ENCODE data around the gene OLIG3.

- PRO-cap, 3 experiments: no peak in any of the 3 experiments
- RAMPAGE, long total RNA: no peak
Observed at GRCh38 chr6:134918362-134918561, 31.6 kb downstream of the ALDH8A1 start.

GRCh38 chr6:134928108-134928724, 21.7 kb downstream of the ALDH8A1 start:
- PRO-cap, 3 experiments: no peak in any of the 3 experiments
- RAMPAGE, long total RNA: no peak

DNA sequence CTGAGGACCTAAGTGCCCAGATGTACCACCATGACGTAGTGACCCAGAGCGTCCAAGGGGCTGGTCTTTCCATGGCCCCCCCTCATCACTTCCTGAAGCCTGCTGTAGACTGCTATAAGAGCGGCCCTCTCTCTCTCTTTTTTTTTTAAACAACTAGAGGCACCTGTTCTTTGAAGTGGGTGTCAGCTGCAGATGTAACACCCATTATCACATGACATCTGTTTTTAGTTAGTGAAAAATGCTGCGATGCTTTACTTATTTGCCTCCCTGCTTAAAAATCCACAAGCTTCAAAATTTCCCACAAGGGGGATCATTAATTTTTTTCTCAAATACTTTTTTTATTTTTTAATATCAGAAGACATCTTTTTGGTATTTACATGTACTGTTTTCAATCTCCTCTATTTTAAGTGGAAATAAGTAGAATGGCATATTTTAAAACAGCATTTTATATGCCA, 48.3 kb upstream of the HBS1L start:
- PRO-cap, 3 experiments: no peak in any of the 3 experiments
- RAMPAGE, long total RNA: no peak

GRCh38 chr6:135185559-135186158, 4.6 kb downstream of the MYB start:
- PRO-cap, 3 experiments: no peak in any of the 3 experiments
- RAMPAGE, long total RNA: no peak

DNA sequence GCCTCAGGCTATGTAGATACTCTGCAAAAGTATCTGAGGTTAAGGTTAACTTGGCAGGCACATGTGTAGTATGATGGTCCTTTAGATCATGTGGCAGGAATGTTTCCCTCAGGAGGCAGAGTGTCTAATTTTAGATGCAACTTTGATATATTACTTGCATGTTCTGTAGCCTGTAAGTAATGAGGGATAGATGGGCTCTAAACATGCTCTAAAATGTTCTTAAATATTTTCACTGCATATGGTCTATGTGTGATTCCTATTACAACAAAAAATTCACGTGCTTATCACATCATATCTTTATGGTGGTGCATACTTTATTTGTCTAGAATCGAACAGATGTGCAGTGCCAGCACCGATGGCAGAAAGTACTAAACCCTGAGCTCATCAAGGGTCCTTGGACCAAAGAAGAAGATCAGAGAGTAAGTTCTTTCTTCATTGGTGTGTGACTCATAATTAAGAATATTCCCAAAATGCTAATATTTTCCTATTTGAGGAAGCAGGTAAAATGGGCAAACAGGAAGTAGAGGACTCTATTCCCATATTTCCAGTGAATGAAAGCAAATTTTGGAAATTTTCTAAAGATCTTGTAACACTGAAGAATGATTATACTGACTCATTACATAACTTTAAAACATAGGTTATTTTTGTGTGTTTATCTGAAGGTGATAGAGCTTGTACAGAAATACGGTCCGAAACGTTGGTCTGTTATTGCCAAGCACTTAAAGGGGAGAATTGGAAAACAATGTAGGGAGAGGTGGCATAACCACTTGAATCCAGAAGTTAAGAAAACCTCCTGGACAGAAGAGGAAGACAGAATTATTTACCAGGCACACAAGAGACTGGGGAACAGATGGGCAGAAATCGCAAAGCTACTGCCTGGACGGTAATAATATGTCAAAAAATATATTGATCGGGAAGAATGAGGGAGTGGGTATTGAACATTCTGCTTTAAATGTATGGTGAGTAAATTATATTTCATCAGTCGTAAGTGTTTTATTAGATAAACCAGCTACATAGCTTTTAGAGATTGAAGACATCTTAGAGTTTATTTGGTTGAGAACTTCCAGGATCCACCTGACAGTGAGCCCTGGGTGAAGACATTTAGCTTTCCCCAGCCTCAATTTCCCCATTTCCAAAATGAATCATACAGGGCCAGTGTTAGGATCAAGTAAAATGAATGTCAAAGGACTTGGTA, 8.8 kb downstream of the MYB start:
- PRO-cap, 3 experiments: no peak in any of the 3 experiments
- RAMPAGE, long total RNA: no peak

DNA sequence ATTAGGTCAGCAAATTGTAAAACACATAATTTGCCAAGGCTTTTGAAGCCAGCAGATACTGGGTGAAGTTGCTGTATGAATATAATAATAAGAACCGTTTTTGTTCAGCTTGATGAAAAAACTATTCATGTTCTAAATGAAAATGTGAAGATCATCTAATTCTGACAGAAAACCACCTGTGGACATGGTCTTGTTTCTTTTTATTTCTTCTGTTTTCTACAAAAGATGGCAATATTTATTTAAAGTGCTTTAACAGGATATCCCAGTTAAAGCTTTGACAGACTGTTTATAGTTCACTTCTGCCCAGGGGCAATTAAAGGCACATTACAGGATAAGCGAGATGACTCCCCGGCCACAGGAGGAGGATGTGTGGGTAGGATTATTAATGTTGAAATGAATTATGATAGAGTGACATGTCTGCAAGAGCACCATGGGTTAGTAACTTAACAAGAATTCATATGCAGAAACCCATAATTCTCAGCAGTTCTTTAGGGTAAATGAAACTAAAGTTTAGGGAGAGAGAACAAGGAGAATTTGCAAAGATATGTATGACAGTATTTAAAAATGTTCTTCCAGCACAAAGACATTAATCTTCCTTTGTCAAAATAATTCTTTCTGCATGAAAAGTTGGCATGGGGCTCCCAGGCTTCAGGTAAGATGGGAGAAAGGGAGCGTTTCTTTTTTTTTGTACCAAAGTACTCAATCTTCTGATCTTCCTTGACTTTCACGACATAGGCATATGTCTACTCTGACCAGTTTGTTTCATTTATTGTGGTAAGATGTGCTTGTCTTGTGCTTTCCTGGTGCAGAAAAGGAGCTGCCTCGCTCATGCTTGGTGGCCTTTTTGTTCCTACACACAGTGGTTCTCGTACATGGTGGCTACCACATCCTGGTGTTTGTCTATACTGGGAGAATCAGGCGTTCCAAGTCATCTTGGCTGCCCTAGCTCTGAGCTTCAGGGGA, 31.4 kb downstream of the MYB start:
- PRO-cap, 3 experiments: no peak in any of the 3 experiments
- RAMPAGE, long total RNA: no peak

GRCh38 chr6:136014588-136015575, 163.4 kb downstream of the PDE7B start:
- PRO-cap, 3 experiments: no peak in any of the 3 experiments
- RAMPAGE, long total RNA: no peak

DNA sequence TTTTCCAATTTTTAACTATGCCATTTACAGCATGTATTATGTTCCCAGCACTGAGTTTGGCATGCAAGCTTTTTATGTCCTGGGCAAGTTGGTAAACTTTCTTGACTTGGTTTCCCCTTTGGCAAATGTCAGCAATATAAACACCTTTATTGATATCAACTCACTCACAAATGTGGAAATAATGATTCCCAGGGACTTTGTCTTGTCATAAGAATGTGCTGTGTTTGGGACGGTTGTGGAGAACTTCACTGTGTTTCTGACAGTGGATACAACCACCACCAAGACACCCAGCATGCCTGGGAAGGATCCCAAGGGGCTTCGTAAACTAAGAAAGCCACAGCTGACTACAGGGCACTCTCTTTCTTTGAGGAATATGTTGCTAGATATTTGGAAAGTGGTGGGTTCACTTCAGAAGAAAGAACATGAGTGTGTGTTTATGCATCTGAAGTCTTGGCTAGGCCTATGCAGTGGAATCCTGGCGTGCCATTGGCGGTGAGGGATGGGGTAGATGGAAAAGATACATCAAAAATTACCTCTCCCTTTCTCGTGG, 187.5 kb downstream of the PDE7B start:
- PRO-cap, 3 experiments: no peak in any of the 3 experiments
- RAMPAGE, long total RNA: no peak

DNA sequence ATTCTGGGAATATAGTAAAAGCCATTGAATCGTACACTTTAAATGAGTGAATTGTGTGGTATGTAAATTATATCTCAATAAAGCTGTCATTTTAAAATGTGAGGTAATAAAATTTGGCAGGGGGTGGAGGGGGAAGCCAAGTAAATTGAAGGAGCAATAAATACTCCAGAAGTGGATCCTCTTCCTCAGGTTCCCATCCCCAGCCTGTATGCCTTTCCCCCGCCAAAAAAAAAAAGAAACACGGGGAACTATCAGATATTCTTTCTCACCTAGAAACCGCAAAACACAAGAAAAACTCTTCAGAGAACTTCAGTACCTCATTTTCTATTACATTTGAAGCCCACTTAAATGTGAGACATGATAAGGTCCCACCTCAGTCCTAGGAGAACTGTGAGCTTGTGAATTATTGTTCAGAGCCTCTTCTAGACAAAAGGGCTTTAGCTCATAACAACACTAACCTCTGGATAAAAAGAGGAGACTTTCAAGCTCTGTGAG, 161.3 kb downstream of the MTFR2 start:
- PRO-cap, 3 experiments: no peak in any of the 3 experiments
- RAMPAGE, long total RNA: no peak

DNA sequence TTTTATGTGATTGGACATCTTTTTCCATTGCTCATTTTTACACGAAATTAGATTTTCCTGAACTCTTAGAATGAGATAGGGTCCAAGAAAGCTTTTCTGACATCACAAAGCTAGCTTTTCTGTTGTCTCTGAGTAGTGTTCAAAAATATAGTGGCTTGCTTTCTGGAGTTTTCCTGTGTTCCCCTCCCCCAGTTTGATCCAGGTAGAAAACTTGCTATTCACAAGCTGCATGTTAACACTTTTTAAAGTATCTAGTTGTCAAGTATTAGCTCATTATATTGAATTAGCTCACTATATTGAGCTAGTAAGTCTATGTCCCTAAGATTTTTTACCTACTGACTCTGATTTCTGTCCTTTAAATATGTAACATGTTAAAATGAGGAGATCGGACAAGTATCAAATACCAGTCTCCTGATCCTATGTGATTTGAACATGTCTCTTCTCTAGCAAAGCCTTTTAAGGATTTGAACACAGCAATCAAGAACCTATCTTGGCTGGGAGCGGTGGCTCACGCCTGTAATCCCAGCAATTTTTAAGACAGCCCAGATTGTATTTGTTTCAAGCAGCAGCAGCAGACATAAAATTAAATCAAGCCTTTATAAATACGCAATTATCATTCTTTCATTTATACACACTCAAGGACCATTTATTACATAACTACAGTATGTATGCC, 1.9 kb upstream of the MTFR2 start:
- PRO-cap, 3 experiments: no peak in any of the 3 experiments
- RAMPAGE, long total RNA: no peak

- PRO-cap, 3 experiments: no peak in any of the 3 experiments
- RAMPAGE, long total RNA: no peak
Observed at GRCh38 chr6:136360802-136361387, 71.2 kb upstream of the BCLAF1 start.

DNA sequence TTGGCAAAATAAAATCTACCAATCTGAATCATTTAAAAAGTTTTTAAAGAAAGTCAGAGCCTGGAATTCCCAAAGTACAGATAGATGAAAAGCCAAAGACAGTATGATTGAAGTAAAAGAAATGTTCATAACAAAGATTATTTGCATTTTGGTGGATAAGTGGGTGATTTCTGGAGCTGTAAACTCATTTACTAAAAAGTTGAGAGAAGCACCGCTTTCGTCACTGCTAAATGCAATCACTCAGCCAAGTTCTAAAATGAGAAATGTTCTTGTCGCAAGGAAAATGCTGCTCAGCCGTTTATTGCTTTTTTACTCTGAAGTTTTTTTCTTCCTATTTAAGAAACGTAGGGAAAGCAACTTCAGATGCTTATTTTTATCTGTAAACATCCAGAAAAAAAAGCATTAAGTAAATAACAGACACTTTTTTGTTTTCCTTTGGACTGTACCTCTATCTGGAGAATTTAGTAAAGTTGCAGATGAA, 93.6 kb upstream of the BCLAF1 start:
- PRO-cap, 3 experiments: no peak in any of the 3 experiments
- RAMPAGE, long total RNA: no peak

- PRO-cap, 3 experiments: peak in 3 of 3 experiments; most common plus-strand start chr6:136434836 (in 2); most common minus-strand start chr6:136434813 (in 1)
- RAMPAGE, long total RNA: no peak
Observed at GRCh38 chr6:136434450-136435213, 115.6 kb downstream of the MAP7 start.

GRCh38 chr6:136511539-136512351, 38.5 kb downstream of the MAP7 start:
- PRO-cap, 3 experiments: no peak in any of the 3 experiments
- RAMPAGE, long total RNA: no peak

DNA sequence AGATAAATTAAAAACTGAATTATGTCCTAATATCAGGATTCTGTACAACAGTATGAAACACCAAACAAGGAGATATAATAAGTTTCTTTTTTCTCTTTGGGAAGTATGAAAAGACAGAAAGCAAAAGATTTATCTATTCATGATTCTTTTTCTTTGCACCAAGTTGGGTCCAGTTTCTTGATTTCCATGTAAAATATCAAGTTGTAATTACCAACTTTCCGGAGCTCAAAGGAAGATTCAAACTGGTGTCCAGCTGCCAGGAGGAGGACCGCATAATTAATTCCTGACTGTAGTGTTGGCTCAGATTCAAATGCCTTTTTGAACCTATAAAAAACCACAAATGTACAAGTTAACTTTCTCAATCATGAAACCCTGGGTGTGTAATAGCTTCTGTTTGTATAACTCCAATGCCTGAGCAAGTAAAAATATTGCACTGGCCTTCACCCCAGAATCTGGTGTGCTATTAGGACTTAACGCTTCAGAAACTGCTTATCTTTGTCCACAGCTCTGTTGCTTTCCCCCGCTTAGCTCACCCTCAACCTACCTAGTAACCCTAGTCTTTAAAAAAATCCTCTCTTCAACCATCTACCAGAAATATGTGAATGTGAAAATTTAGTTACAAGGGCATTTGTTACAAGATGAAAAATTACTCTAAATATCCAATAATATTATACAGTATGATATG, 119.0 kb upstream of the MAP7 start:
- PRO-cap, 3 experiments: no peak in any of the 3 experiments
- RAMPAGE, long total RNA: no peak

DNA sequence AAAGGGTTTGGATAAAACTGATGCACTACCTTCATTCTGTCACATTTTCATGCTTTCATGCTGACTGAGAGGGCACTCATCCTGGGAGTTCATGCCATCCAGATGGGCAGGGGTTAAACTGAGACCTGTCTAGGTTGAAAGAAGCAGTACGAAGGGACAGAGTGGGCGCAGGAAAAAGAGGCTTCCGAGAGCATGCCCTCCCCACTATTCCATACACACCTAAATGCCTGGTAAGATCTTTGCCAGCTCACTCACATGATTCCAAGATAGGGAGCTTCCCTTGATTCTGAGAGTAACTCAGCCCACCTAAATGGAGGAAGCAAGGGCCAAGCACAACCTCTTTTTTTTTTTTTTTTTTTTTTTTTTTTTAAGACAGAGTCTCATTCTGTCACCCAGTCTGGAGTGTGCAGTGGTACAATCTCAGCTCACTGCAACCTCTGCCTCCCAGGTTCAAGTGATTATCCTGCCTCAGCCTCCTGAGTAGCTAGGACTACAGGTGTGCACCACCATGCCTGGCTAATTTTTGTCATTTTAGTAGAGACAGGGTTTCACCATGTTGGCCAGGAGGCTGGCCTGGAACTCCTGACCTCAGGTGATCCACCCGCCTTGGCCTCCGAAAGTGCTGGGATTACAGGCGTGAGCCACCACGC, 2.8 kb downstream of the MAP3K5 start:
- PRO-cap, 3 experiments: no peak in any of the 3 experiments
- RAMPAGE, long total RNA: no peak

DNA sequence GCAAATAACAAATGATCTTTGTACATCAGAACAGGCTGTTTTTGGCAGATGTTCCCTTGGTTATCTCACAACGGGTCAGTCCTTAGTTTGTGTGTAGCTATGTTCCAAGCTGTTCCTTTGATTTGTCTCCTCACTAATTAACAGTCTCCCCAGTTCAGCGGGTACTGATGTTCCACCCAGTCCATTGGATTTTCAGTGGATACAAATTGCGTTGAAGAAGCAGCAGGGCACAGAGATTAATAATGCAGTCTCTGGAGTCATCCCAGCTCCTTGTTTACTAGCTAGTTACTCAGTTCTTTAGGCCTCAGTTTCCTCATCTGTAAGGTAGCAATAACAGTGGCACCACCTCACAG, 131.2 kb upstream of the IFNGR1 start:
- PRO-cap, 3 experiments: no peak in any of the 3 experiments
- RAMPAGE, long total RNA: no peak

DNA sequence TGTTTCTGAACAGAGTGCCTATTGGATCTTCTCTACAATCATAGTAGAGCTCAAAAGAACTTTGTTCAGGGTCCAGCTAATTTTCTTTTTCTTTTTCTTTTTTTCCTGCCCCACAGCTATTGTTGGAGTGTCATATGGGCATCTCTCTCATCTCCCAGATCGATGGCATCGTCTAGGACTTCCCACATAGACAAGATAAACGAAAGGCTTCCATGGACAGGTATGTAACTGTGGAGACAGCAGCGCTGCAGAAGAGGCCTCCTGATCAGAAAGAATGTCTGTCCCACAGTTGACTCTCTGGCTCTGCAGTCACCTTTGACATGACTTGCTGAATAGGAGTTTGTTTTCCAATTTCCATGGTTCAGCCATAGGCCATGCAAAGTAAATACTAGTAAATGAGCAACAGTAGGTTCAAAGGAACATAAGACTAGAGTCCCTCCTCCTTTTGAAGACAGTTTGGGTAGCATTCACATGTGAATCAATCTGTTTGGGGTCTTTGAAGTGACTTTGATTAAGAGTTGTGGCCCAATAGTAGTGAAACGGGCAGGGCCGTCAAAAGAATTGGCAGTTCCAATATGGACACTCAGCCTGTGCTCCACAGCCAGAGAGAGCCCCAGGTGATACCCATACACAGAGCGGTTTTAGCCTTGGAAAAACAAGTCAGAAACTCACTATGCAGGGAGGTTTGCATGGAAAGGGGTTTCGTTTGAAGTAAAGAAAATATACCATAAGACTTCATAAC, 134.7 kb upstream of the IFNGR1 start:
- PRO-cap, 3 experiments: no peak in any of the 3 experiments
- RAMPAGE, long total RNA: no peak

DNA sequence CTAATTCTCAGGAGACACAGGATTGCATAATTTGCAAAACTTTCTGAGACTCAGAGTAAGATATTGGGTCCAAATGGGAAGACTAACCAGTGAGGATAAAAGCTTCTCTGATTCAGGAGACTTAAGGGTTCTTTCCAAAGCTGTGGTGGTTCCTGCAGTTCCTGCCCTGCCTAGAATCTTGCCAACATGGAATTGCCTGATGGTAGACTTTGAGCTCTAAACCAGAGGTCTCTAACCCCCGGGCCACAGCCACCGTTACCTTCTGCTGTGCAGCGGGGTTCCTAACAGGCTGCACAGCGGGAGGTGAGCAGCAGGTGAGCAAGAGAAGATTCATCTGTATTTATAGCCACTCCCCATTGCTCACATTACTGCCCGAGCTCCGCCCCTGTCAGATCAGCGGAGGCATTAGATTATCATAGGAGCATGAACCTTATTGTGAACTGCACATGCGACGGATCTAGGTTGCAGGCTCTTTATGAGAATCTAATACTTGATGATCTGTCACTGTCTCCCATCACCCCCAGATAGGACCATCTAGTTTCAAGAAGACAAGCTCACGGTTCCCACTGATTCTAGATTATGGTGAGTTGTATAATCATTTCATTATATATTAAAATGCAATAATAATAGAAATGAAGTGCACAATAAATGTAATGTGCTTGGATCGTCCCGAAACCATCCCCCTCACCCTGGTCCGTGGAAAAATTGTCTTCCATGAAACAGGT, 106.8 kb downstream of the OLIG3 start:
- PRO-cap, 3 experiments: no peak in any of the 3 experiments
- RAMPAGE, long total RNA: no peak

DNA sequence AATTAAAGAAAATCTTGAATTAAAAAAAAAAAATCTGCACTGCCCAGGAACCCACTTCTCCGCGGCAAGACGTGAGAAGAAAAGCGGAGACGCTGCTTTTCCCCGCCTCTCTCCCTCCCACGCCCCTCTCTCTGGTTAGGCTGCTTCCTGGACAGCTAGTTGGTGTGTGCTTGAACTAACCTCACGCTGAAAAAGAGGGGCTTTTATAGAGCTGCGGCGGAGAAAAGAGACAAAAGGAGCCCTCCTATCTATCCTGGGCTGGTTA, at the start of gene OLIG3:
TSS of gene OLIG3 (minus strand) at position 177 of the 265 bp plus-strand sequence.
- PRO-cap, 3 experiments: no peak in any of the 3 experiments
- RAMPAGE, long total RNA: no peak

All from cerebellum (tissue), 5 donors.